SJSA1 (cell line): ENCODE measurements around the genes NNMT and RBM7.

DNA sequence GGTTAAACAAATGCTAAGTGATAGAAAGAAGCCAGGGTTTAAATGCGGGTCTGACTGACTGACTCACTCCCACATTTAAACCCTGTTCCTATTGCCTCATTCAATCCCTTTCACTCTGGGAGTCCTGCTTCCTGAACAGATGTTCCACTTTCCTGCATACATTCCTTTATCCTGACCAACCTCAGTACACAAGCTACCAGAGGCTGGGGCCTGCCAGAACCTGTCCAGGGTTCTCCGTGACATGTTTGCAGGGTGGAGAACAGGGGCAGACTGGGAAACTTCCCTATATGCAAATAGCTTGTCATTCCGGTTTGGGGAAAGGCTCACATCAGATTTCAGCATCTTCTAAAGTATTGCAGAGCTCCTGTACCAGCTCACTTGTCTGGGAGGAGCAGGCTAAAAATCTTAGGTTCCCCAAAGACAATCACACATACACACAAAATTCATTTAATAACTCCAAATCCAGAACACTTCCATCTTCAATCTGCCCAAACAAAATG, 3.0 kb upstream of the ANKK1 start:
- RAMPAGE, long total RNA, result no peak

DNA sequence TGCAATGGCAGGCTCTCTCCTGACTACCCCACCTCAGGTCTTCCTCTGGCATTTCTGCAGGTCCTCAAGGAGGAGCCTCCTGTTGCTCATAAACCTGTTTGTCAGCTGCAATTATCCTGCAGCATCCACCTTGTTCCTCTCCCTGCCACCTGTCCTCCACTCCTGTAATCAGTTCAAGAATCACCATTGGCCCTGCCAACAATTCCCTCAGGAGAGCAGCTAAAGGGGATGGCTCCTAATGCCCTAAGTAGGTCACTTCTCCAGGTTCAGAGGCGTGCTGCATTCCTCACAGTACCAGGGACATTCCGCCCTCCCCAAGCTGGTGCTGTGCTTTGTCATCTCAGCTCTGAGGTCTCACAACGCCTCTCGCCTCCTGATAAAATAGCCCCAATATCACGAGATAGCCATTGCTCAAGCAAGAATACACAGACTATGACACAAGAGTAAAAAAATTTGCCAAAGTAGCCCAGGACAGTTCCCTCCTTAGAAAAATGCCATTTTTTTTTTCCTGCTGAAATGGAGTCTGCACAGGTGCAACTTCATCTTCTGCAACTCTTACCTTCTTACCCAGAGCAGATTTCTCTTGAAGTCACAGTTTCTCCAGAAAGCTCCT, 2.2 kb downstream of the CLDN25 start:
- RAMPAGE, long total RNA, result no peak

DNA sequence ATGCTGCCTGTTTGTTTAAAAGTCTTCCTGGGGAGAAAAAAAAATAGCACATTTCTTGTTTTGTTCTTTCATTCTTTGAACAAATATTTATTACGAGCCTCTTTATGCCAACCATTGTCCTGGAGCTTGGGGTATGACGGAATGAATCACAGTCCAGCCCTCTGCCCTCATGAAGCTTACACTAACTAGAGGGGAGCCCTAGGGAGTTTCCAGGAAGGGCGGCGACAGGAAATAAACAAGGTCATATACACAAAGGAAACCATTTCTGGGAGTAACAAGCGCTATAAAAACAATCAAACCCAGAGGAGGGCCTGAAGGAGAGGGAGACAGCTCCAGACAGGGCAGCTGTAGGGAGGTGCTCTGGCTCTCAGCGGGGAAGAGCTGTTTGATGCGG, 15.5 kb upstream of the ZBTB16 start:
- RAMPAGE, long total RNA, result no peak

GRCh38 chr11:114058330-114059234, 929 bp upstream of the ZBTB16 start:
- RAMPAGE, long total RNA, result no peak

DNA sequence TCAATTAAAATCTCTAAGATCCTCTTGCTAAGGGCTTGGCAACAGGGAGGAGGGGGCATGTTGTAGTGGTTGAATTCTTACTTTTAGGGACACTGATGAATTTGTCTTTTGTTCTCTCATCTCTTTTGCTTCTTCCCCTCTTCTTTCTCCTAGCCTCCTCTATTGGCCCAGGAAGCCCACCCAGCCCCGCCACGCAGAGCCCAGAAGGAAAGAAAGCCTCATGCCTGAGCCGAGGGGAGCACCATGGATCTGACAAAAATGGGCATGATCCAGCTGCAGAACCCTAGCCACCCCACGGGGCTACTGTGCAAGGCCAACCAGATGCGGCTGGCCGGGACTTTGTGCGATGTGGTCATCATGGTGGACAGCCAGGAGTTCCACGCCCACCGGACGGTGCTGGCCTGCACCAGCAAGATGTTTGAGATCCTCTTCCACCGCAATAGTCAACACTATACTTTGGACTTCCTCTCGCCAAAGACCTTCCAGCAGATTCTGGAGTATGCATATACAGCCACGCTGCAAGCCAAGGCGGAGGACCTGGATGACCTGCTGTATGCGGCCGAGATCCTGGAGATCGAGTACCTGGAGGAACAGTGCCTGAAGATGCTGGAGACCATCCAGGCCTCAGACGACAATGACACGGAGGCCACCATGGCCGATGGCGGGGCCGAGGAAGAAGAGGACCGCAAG, 3.7 kb downstream of the ZBTB16 start:
- RAMPAGE, long total RNA, result no peak

DNA sequence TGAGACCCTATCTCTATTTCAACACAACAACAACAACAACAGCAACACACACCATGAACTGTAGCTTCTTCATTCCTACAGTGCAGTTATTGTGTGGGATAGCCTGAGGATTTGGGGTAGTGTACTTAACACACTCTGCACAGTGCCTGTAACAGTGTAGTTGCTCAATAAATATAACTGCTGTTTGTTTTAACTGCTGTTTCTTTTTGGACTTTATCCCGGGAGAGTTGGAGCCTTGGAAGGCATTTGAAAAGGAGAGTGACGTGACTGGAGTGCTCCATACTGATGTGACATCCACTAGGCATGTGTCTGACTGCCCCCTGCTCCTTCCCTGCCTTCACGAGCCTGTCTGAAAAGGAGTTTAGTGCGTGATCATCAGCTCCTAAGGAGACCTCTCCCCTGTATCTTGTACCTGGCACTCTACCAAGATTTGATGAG, 22.8 kb downstream of the ZBTB16 start:
- RAMPAGE, long total RNA, result no peak

DNA sequence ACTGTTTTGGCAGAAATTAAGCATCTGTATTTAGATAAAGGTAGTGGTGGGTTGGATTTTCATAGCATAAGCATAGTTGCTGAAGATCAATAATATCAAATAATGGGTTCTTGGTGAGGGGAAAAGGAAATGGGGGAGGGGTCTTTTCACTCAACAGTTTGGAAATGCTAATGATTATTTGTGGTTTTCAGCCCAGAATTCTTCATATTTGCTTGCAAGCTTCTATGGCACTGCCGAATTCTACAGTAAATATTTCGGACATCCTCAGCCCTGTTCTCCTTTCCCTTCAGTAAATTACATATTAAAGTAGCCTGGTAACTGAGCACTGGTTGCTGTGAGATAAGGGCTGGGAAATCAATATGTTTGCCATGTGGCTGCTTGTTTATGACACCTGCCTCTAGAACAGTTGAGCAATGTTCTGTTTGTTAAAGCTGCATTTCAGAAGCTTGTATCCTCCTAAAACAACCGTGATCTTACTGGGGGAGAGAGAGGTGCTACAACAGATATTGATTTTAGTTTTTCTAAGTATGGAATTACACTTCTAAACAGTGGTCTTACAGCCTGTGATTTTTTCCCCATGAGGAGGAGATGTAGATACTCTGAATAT, 39.3 kb downstream of the ZBTB16 start:
- RAMPAGE, long total RNA, result no peak

- RAMPAGE, long total RNA, result no peak
Measured at GRCh38 chr11:114125766-114126274, 66.3 kb downstream of the ZBTB16 start.

DNA sequence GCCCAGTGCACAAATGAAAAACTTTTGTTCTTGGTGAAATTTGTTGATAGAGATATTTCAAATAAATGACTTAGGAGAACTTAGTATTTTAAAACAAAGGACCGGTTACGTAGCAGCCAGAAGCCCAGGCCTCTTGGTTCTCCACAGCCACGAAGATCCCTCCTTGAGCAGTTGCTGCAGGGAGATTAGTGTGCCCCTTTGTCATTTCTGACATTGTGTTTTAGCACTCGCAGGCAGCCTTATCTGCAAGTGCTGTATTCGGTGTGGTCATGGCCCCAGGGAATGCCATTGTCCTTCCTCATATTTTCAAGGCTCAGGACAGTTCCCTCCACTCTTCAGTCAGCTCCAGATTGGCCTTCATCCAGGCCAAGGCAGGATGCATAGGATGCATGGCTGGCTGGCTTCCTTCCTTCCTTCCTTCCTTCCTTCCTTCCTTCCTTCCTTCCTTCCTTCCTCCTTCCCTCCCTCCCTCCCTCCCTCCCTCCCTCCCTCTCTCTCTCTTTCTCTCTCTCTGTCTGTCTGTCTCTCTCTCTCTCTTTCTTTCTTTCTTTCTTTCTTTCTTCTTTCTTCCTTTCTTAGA, 88.5 kb downstream of the ZBTB16 start:
- RAMPAGE, long total RNA, result no peak

DNA sequence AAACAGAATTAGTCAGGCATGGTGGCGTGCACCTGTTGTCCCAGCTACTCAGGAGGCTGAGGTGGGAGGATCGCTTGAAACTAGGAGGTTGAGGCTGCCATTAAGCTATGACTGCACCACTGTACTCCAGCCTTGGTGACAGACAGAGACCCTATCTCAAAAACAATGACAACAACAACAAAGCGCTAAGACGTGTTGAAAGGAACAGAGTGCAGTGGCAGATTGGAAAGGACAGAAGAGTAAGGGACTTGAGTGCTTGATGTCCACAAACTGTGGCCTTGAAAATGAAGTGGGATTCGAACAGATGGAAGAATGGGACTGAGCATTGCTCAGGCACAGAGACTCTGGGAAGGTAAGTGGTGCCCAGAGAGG, 111.2 kb upstream of the NNMT start:
- RAMPAGE, long total RNA, result no peak

DNA sequence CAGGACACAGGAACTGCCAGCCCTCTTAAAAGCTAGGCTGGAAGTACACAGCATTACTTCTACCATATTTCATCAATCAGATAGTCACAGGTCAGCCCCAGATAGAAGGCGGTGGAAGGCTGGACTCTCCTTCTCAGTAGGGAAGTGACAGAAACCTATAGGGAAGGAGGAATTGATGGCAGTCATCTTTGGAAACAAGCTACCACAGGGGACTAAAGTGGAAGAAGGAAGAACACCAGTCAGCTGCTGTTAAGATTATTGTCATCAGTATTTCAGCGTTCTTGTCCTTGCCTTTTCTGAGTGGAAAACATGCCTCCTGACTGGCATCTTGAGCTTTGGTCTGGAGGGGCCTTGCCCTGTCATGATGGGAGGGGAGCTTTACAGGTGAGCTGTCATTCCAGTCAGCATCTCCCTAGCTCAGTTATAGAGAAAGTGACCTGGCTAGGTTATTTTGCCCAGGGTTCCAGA, 103.9 kb upstream of the NNMT start:
- RAMPAGE, long total RNA, result no peak

GRCh38 chr11:114223198-114223991, 72.8 kb upstream of the NNMT start:
- RAMPAGE, long total RNA, result no peak

DNA sequence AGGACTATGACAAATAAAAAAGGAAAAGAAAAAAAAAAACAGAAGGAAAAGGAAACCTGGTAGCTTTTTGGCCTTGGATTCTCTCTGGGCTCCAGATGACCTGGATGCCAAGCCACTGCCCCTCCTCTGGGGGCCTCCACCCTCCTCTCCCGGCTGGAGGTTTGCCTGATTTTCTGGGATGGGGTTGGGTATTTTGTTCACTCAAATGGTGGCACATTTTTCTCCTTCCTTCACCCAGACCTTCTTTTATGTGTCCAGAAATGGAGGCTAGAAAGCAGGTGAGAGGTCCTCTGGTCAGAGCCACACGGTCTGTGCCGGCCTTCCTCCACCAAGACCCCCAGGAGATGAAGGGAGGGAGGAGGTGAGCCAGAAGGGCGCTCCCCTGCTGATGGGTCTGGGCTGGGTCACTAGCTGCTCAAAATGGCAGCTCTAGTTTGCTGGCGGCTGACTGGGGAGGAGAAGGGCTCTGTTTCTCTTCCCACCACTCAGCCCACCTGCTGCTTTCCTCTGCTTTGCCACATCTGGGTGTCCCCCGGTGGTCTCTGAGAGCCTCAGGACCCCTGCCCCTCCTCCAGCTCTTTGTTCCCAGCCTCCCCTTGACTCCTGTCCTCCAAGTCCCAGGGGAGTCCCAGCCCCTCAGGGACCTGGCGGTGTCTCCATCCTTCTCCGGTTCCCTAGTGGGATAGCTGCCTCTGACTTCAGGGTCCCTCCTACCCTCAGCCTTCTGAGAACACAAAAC, 45.4 kb upstream of the NNMT start:
- RAMPAGE, long total RNA, result no peak

DNA sequence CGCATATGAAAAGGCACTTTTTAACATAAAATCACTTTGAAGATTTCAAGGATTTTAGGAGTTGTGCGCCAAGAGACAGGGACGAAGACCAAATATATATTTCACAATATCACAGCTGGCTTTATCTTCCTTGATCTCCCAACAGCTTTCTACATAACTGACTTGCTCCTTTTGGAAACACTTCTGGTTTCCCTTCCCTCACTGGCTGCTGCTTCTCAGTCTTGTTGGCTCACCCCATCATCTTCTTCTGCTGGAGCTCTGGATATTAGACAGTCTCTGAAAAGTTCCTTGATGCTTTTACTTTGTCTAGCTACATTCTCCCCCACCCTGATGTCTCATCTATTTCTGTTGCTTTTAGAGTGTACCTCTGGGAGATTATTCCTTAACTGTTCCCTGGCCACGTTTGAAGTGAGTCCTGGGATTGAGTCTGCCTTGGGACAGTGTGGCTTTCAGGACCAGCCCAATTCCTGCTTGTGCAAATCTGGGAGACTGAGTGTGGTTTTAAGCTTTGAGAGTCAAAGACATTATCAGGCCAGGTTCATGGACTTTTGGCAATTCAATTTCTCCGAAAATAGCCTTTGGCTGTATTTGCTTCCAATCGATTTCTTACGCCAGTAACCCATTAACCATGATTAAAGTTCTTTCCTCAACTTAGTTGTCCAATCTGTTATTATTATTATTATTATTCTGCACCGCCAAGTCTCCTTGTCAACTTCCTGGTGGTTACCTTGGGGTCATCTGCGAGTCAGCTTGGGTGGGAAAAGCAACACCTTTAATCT, 30.8 kb upstream of the NNMT start:
- RAMPAGE, long total RNA, result no peak

GRCh38 chr11:114274175-114274615, 22.0 kb upstream of the NNMT start:
- RAMPAGE, long total RNA, result no peak

GRCh38 chr11:114295992-114297151, at the start of gene NNMT:
TSS of gene NNMT (plus strand) at chr11:114296399.
- RAMPAGE, long total RNA, result start-site peak on the plus strand at chr11:114296359-114296507, 137 and 18 reads in 2 replicates

- RAMPAGE, long total RNA, result start-site peak on the plus strand at chr11:114400659-114400717, 263 and 123 reads in 2 replicates
Measured at GRCh38 chr11:114400275-114401214, at the start of gene RBM7. TSS of gene RBM7 (plus strand) at chr11:114400666.

DNA sequence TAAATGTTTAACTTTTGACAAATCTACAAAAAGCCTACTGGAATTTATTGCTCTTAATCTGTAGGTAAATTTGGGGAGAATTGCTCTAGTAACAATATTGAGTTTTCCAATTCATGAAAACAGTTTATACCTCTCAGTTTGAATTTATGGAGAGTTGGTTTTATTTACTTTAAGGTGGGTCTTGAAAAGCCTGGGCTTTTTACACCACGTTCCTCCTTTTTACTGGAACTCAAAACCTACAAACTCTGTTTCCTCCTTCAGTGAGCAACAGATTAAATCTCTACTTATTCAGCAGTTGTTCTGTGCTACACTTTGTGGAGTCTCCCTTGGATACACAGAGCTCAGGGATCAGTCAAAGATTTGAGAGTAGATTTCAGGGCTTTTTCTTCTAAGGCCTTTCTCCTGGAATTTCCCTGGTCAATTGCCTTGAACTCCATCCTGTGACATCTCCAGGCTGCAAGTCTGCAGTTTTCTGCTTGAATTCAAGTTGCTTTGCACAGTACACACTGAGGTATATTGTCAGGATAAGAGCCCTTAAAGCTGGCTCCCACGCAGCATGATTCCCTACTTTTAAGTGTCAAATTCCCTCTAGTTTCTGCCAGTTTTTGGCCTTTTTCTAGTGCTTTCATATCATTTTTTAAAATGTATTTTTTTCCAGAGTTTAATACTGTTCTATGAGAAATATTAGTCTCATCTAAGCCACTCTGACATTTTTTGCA, 3.5 kb downstream of the NXPE1 start:
- RAMPAGE, long total RNA, result no peak

DNA sequence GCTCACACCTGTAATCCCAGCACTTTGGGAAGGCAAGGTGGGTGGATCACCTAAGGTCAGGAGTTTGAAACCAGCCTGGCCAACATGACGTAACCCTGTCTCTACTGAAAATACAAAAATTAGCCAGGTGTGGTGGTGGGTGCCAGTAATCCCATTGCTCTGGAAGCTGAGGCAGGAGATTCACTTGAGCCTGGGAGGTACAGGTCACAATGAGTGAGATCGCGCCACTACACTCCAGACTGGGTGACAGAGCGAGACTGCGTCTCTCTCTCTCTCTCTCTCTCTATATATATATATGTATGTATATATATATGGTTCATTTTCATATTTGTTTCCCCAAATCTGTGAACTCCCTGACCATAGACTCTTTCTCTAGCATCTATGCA, 56.4 kb upstream of the CADM1 start:
- RAMPAGE, long total RNA, result no peak

DNA sequence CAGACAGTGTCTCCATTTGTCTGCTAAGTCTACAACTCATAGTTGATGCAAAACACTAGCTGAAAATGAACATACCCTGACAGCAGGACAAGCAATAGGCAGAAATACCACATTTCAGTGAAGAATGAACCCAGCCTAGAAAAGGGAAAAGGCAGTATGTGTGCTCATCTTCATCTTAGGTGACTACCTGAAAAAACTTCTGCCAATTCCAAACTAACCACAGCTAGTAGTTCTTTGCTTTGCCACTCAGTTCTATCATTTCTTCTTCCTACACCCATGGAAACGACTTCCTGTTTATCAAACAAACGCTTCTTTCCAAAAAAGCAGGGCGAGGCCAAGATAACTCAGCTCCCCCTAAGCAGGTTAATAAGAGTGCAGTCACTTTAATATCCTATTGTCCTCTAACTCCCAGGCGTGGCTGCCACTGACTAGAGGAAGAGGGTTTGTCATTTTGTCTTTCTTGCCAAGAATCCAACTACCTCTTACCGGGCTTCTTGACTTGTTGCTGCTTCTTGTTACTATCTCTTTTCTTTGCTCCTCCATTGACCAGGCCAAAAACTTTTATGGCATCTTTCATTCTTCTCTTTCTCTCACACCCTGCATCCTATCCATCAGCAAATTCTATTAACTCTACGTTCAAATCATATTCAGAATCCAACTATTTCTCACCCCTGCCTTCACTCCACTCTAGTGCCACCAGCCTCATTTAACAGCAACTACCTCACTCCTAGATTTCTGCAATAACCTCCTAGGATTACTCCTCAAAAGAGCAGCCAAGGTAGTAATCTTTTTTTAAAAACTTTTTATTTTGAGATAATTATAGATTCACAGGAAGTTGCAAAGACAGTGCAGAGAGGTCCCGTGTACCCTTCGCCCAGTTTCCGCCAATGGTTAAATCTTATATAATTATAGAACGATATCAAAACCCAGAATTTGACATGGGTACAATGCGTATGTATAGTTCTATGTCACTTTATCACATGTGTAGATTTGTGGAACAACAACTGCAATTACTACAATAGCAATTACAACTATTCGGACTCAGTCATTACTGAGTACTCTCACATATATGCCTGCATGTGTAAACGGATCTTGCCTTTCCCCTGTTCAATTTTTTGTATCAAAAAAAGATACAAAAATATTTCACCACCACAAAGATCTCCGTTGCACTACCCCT, 94.4 kb upstream of the APOA1 start:
- RAMPAGE, long total RNA, result no peak